HT-29 (cell line): ENCODE results near the gene PRRC1.

GRCh38 chr5:124747847-124748945, 1.8 kb upstream of the ZNF608 start:
- RAMPAGE, long total RNA: no peak

- RAMPAGE, long total RNA: no peak
Measured at GRCh38 chr5:124783971-124784200, 37.4 kb upstream of the ZNF608 start.

DNA sequence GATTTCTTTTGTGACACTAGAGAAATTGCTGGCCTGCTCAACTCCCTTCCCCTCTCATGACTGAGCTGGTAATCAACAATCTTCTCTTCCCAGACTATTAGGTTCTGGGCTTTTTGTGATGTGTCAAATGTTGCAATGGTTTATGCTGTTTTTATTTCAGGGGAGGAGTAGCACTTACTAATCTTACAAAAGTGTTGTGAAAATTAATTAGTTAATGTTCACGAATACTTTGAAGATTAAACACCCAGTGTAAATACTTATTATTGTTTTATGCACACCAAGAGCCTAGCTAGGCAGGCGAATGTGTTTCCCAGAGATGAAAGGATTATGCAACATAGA, 280.5 kb upstream of the ZNF608 start:
- RAMPAGE, long total RNA: no peak

DNA sequence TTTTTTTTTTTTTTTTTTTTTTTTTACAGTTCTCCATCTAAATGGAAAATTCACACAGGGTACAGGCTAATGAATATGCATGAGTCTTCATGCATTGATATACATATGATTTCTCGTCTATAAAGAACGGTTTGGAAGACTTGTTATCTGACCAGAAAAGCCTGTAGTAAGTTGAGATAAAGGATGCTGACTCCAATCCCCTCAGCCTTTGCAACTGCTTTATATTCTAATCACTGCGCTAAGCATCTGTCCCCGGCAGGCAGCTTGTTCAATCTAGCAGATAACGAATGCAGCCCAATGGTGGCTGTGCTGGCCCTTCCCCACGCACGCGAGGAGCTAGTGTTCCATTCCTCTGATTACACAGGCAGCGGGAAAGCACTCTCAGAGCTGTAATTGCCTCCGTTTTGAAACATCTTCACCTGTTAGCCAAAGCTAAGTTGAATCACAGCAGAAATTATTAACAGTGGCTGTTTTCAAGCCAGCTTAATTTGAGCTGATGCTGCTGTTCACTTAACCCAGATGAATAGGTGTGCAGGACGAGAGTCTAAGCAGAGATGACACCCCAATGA, 453.9 kb upstream of the ZNF608 start:
- RAMPAGE, long total RNA: no peak

DNA sequence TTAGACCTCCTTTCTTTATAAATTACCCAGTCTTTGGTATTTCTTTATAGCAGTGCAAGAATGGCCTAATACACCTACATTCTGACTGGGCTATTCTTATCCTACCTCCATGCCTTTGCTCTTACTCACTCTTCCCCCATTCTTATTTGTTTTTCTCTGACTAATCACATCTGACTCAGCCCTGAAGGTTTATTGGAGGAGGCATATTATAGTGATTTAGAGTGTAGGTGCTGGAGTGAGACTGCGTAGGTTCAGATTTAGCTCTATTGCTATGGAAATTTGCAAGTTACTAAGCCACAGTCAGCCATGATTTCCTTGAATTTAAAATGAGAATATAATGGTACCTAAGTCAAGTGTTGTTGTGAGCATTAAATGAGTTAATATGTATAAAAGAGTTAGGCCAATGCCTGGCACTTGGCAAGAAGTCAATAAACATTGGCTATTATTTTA, 531.1 kb upstream of the ZNF608 start:
- RAMPAGE, long total RNA: no peak

DNA sequence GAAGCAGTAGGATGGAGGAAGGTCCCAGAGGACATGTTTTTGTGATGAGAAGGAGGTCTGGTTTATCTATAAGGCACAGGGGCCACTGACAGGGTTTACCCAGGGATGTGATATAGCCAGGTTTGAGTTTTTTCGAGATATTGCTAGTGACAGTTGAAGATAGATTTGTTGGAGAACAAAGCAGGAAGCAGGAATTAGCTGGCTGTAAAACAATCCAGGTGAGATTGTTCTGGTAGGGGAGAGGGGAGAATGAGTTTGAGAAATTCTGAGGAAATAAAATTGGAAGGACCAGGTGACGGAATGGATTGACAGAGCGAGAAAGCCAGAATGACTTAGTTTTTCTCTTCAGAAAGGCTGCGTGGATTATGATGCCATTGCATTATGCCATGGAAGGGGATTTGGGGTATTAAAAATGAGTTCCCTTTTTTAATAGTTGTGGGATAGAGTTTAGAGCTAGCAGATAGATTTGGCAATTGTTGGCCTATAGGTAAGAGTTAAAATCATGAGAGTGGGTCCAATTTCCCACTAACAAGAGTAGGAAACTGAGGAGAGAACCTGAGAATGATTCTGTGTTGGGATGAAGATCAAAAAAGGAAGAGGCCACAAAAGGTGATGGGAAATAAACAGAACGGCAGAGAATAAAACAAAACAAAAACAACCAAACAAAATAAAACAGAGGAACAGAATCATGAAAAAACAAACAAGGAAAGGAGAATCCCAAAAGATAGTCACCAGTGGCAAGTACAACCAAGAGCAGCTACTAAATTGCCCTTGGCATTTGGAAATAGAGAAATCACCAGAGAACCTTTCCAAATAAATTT, 14.0 kb downstream of the GRAMD2B start:
- RAMPAGE, long total RNA: no peak

DNA sequence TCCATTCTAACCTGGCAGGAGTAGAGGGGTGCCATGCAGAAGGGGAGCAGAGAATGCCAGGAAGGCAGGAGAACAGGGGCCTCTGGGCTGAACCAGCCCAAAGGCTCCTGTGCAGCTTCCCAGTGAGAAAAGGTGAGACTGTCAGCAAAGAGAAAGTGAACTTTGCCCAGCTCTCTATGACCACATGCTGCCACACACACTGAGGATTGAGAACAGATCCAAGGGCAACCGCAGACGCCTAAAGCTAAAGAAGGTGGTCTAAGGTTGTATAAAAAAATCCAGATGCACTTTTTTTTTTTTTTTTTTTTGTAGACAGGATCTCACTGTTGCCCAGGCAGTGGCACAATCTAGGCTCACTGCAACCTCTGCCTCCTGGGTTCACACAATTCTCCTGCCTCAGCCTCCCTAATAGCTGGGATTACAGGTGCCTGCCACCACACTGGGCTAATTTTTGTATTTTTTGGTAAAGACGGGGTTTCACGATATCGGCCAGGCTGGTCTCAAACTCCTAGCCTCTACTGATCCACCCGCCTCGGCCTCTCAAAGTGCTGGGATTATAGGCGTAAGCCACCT, 51.3 kb downstream of the ALDH7A1 start:
- RAMPAGE, long total RNA: no peak

GRCh38 chr5:126825565-126826310, 48.8 kb downstream of the LMNB1 start:
- RAMPAGE, long total RNA: no peak

- RAMPAGE, long total RNA: no peak
Measured at GRCh38 chr5:126919108-126920092, 111.0 kb downstream of the MARCHF3 start.

DNA sequence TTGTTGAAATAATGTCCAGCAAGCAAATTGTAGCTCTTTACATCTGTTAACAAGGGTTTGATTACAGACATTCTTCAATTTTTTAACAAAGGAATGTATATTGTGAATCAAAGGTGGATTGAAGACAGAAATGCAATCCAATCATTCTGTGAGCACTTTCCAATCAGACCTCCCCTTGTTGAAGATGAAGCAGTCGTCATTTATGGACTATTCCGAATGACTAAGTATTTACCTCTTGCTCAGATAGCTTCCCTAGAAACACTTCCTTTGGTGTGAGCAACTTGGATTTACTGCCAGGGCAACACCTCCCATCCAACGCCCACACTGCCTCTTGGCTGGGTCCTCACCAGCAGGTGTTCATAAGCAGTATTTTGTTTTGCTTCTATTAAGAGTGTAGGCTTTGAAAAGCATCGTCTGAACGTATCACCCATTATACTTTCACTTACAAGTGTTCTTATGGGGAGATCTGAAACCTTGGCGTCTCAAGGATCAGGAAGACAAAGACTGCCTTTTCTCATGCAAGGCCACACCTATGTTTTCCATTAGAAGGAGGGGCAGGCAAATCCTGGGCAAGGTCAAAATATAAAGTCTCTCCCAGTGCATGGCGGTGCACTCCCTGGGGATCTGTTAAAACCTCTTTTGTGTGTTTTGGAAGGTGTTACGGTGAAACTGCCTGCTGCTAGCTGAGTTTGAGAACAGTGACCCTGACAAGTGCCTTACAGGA, 10.5 kb upstream of the MARCHF3 start:
- RAMPAGE, long total RNA: no peak

DNA sequence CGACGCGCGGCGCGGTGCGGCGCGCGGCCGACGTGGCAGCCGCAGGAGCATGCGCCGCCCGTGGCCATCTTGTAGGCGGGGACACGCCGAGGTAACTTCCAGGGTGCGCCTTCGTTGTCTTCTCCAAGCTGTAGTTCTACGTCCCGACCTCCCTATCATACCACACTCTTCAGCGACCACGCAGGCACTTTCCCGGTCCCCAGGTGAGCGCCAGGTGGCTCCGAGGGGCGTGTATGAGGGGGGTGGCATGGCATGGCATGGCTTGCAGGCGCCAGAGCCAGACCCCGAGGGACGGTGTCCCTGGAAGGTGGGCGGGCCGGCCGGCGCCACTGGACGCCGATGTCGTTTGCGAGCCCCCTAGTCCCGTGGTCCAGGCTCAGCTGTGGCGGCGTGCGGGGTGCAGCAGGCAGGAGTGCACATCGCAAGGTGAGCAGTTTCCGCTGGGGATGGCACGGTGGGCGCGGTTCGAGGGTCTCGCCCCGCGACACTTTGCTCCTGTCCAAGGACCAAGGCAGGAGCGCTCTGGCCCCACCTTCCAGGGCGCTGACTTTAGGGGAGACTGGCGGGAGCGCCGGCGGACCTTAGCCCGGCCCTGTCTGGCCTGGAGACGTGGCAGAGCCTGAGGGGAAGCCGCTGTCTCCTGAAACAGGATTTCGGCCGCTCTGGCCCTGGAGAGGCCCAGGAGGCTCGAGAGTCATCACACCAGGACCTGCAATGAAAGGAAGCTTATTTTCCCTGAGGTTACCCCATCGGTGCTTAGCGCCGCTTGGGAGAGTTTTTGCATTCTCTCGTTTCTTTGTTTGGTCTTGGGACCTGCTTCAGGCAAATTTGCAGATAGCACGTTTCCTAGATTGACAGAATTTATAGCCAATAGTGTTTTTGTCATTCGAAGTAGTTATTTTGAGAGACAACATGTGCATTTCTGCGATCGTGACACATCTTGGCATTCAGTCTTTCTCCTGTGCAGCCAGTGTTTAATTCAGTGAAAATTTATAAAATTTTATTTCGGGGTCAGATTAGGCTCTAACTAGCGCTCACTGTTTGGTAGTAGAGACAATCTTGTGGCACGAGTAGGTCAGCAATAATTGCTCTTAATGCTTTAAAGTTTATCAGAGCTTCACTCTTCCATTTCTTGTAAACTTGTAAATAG, at the start of gene PRRC1:
PRRC1 (plus strand) TSS at position 67 of the 1,150 bp plus-strand sequence.
- RAMPAGE, long total RNA: start-site peak on the plus strand centred at position 109 of the sequence, 70 bp wide, 26 and 198 reads in 2 replicates

GRCh38 chr5:128054216-128054831, 29.2 kb upstream of the SLC12A2 start:
- RAMPAGE, long total RNA: no peak

GRCh38 chr5:128178255-128178911, 94.8 kb downstream of the SLC12A2 start:
- RAMPAGE, long total RNA: no peak

GRCh38 chr5:128537734-128538076, 340 bp downstream of the FBN2 start:
- RAMPAGE, long total RNA: no peak

DNA sequence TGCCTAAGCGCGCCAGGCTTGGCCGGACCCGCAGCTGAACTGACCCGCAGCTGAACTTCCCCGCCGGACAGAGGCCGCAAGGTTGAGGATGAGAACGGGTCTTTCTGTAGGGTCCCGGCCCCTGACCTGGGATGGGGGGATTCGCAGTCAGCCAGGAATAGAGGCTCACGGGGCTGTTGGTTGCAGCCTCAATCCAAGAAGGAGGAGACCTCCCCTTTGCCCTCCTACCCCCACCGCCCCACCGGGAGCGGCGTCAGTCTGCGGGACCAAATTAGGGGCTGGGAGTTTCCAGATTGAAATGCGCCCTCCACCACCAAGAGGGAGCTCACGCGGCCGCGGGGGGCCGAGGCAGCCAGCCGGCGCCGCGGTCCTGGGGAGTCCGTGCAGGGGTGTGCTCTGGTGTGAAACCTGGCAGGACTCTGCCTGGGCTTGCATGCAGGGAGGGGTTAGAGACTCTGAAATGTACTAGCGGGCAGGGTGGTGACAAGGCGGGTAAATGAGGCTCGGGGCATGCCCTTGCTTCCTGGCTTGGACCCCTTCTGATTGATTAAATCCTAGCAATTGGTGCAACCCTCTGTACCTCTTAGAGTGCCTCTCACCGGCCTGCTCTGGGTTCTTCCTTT, 937 bp upstream of the FBN2 start:
- RAMPAGE, long total RNA: no peak

GRCh38 chr5:128920626-128921370, 44.5 kb upstream of the SLC27A6 start:
- RAMPAGE, long total RNA: no peak

GRCh38 chr5:129092856-129093218, 1.7 kb upstream of the ISOC1 start:
- RAMPAGE, long total RNA: no peak

DNA sequence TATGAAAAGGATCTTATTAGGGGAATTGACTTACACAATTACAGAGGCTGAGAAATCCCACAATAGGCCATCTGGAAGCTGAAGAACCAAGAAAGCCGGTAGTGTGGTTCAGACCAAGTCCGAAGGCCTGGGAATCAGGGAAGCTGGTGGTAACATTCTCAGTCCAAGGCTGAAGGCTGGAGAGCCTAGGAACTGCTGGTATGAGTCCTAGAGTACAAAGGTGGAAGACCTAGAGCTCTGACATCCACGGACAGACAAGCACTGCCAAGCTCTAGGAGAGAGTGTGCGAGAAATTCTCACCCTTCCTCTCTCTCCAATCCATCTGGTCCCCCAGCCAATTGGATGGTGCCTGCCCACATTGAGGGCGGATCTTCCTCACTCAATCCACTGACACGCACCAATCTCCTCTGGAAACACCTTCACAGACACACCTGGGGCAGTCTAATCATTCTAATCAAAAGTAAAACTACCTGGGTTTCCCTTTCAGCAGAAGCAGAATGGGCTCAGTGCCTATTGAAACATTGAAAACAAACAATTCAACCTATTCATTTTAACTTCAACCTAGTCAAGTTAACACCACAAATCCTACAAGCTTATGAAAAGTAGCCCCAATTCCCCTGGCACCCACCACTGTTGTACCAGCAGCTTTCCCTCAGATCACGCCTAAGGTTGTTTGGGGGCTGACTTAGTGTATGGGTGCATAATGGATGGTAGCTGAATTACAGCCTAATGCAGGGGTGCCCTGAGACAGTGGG, 19.6 kb upstream of the ADAMTS19 start:
- RAMPAGE, long total RNA: no peak

- RAMPAGE, long total RNA: no peak
Measured at GRCh38 chr5:129496294-129496796, 36.2 kb downstream of the ADAMTS19 start.

- RAMPAGE, long total RNA: no peak
Measured at GRCh38 chr5:129751514-129751909, 3.6 kb downstream of the MINAR2 start.